Hair follicular keratinocyte (primary cell): ENCODE measurements around a stretch of chr16.

DNA sequence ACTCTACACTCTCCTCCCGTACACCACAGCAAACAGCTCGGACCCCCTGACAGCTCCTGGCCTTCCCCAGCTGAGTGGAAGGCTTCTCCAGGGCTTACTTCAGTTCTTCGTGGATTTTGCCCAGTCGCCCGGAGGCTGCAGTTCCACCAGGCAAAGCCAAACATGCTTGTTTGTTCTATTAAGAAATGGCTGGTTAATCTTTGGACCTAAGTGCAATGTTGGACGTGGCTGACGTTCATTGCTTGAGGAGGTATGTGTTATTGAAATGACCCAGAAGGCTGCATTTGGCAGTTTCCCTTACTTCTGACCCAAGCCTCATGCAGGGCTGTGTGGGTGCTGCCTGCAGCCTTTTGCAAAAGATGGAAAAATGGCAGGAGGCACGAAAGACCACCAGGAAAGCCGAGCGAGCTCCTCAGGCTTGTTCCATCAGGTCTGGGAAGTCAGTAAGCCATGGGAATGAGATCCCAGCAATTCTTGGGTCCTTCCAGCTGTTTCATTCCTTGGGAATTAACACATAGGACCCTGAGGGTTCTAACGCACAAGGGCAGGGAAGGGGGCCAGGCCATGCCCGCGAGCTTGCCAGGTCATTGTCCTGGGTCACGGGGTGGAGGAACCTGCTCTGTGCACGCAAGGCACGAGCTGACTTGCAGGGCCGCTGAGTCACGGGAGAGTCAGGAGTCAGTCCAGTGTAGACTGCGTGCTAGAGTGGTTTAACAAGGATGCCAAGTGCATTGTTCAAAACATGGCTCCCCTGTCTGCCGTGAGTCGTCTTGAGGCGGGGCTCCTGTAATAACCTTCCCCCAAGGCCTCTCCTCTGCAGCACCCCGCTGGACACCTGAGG lies 24.0 kb upstream of the KLHDC4 start:
- RAMPAGE, long total RNA, result no peak

DNA sequence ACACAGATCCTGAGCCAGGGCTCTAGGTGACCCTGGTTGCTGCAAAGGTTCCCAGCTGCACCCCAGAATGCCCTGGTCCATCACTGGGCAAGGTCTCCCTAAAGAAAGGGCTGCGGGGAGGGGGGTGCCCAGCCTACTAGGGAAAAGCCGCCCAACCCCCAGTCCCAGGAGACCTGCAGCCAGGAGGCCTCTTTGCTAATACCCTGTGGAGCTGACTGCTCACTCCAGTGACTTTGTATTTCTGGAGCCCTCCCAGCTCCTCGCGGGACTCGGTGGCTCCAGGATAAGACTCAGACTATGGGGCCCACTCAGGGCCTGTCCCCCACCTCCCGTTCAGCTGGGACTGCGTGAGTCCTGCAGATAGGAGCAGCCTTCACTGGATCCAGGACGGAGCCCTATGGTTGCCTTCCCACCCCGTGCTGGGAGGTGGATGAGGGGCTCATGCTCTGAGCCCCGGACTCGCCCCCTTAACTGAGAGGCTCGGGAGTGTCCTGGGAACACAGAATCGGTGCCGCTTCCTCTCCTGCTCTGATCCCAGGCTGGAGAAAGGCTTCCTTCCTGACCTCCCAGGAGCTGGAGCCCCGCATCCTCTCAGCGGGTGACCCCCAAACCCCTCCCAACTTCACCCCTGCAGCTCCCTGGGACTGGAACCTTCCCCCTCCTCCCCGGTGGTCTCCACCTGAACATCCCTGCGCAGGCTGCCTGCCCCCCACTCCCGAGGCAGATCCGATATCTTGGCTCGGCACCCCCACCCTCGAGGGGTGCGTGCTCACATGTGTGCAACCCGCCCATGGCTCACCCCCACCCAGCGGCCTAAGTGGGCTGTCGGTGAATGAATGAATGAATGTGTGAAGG lies 40.0 kb downstream of the SLC7A5 start:
- RAMPAGE, long total RNA, result no peak

GRCh38 chr16:87831717-87832362 lies 37.5 kb downstream of the SLC7A5 start:
- RAMPAGE, long total RNA, result no peak

- RAMPAGE, long total RNA, result no peak
Observed at GRCh38 chr16:87837839-87838568, 31.3 kb downstream of the SLC7A5 start.

GRCh38 chr16:87952745-87953204 lies 1.5 kb downstream of the BANP start:
- RAMPAGE, long total RNA, result no peak

DNA sequence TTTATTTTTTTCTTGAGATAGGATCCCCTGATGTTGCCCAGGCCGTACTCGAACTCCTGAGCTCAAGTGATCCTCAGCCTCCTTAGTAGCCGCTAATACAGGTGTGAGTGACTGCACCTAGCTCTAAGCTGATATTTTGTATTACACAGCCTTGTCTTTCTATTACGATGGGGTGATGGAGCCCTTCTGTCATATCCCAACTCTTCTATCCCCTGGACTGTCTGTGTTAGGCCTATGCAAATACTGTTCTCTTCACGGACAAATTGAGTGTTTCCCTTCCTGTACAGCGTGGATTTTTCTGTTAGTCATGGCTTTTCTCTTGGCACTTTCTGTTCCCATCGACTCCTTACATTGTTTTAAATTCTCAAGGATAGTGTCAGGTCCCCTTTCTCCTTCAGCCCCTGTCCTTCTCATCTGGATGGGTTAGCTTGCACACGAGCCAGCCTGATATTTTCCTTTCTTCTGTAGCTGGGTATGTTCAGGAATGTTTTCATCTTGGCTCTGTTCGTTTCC lies 2.2 kb downstream of the BANP start:
- RAMPAGE, long total RNA, result no peak

DNA sequence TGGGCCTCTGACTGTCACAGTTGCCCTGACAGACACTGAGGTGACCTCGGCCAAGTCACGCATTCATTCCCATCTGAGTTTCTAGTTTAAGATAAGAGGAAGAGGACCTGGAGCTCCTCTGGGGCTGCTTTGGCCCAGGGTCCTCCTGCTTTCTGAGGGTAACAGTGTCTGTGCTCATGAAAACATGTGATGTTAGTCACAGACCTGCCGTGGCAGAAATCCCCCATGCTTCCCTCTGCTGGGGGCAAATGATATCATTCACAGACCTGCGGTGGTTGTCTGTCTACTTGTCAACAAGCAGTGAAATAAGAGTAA lies 35.2 kb downstream of the BANP start:
- RAMPAGE, long total RNA, result no peak

DNA sequence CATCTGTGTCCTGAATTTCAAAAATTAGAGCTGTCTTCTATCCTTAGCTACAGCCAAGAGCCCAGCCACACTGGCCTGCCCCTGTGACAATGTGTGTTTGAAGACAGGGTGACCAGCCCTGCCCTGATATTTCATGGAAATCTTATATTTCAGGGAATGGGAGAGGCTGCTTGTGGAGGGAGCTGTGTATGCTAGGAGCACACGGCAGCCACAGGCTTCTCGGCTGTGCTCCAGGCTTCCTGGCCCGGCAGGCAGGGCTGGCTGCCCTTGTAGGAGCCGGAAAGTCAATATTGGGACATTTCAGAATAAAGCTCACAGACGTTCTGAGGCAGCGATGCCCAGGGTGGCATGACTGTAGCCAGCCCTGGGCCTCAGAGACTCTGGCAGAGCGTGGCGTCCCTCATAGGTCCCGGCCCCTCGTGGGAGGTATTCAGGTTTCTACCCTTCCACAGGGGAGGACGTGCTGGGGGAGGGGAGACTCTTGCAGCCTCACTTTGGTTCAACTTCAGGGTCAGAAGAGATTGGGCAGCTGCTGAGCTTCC lies 65.7 kb downstream of the BANP start:
- RAMPAGE, long total RNA, result no peak

DNA sequence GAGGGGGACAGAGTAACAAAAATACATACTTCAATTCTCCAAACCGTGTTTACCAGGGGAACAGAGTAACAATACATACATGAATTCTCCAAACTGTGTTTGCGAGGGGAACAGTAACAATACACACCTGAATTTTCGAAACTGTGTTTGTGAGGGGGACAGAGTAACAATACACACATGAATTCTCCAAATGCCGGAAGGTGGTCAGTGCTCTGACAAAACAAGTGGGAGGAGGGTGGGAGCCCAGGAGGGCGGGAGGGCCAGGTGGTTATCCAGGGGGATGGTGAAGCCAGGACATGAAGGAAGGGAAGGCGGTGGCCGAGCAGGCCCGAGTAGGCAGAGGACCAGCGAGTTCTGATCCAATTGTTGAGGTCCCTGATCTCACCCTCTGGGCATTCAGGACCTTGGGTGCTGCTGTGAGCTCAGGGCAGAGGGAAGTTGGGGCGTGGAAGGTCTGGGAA lies 75.5 kb downstream of the BANP start:
- RAMPAGE, long total RNA, result no peak

GRCh38 chr16:88043999-88044635 lies 92.9 kb downstream of the BANP start:
- RAMPAGE, long total RNA, result no peak

GRCh38 chr16:88045699-88046497 lies 94.7 kb downstream of the BANP start:
- RAMPAGE, long total RNA, result no peak

DNA sequence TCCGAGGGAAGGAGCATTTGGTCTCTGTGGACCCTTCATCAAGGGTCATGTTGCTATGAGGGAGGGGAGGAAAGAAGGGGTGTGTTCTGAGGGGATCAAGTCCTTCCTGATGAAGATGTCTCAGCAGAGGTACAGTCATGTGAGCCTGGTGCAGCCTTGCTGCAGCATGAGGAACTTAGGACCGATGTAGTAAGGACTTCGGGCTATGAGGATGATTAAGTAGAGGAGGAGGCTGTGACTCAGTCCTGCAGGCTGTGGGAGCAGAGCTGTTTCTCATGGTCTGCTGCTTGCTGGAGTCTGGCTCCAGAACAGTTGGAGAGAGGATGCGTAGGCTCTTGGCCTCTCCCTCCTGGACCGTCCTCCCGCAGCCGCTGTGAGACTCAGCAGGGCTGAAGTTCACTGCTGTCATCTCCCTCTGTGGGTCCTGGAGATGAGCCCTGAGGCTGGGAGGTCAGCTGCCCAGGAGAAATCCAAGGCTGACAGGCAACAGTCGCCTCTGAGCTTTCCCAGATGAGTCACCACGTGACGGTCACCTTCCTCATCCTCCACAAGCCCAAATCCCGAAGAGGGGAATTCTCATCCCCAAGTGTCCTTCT lies 137.6 kb upstream of the ZNF469 start:
- RAMPAGE, long total RNA, result no peak

DNA sequence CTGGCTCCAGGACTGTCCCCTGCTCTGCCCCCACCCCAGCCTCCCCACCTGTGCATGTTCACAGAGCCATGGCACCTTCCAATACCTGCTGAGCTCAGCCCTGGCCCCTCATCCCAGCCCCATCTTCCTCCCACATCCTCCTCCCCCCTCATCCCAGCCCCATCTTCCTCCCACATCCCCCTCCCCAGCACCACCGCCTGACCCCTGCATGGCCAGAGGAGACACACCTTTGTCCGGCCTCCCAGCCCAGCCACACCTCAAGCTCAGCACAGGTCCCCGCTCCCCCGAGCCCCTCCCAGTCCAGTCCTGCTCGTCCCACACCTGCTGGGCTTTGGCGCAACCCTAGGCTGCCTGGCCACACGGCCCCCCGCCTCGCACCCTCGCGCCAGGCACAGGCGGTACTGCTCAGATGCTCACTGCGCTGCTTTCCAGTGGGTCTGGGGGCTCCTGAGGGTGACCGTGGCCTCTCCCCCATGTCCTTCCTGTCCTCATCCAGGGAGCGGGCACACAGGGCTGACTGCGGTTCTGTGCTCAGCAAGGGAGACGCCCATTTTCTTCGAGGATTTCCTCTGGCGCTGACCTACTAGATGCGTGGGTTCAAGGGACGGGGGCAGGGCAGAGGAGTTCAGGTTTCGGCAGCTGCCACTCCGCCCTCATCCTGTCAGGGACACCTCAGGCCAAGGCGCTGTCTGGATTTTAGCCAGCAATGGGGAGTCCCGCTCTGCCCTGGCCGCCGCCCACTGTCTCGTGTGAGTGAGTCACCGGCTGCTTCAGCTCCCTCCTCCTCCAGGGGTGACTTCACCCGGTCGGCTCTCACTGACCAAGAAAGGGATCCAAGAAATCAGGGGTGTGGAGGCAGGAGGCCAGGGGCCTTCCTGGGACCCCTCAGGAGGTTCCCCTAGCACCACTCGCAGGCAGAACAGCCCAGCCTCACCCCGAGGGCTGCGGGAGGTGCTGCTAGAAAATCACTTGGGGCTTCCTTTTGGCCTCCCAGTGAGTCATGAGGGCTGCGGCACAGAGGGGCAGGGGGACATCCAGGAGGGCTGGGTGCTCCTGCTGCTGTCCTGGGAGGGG lies 118.0 kb upstream of the ZNF469 start:
- RAMPAGE, long total RNA, result no peak

DNA sequence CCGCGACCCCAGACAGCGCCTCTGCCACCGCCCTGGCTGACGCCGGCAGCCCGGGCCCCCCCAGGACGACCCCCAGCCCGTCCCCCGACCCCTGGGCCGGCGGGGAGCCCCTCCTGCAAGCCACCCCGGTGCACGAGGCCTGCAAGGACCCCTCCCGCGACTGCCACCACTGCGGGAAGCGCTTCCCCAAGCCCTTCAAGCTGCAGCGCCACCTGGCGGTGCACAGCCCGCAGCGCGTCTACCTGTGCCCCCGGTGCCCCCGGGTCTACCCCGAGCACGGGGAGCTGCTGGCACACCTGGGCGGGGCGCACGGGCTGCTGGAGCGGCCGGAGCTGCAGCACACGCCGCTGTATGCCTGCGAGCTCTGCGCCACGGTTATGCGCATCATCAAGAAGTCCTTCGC lies 15.8 kb upstream of the ZFPM1 start:
- RAMPAGE, long total RNA, result no peak

GRCh38 chr16:88465728-88466763 lies 13.0 kb downstream of the ZFPM1 start:
- RAMPAGE, long total RNA, result no peak

- RAMPAGE, long total RNA, result no peak
Observed at GRCh38 chr16:88468195-88469369, 15.5 kb downstream of the ZFPM1 start.

- RAMPAGE, long total RNA, result no peak
Observed at GRCh38 chr16:88479385-88479695, 26.3 kb downstream of the ZFPM1 start.

DNA sequence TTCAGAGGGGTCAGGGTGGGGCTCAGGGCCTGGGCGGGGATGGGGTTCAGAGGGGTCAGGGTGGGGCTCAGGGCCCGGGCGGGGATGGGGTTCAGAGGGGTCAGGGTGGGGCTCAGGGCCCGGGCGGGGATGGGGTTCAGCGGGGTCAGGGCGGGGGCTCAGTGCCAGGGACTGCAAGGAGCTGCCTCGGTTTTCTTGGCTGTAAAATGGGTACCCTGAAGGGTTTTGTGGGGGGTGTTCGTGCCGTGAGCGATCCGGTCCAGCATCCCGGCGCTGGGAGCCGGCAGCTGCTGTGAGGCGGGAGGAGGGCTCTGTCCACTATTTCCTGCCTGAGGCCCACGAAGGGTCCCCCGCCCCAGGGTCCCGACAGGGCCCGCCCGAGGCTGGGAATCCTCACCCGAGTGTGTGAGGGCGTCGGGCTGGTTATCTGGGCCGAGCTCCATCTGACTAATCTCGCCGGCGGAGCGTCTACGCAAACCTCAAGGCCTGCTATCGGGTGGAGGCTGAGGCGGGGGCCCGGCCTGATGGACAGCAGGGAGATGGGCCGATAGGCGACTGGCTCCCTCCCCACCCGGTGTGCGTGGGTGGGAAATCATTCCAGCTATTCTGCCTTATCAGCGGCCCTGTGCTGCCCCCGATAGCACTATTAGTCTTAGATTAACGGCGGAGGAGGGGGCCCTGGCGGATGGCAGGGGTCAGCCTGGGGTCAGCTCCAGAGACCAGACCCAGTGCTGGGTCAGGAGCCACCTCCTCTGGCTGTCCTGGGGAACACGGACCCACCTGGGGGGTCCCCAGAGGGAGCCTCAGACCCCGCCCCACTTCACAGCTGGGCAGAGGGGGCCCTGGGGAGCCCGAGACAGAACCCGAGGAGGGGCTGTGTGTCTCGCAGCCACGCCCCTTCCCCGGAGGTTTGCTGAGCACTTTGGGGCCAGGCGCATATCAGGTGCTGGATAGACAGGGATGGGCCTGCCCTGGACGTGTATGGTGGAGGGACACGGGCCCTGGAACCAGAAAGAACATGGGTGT lies 44.6 kb downstream of the ZFPM1 start:
- RAMPAGE, long total RNA, result no peak

- RAMPAGE, long total RNA, result no peak
Observed at GRCh38 chr16:88527489-88528007, 42.7 kb upstream of the ZC3H18 start.

DNA sequence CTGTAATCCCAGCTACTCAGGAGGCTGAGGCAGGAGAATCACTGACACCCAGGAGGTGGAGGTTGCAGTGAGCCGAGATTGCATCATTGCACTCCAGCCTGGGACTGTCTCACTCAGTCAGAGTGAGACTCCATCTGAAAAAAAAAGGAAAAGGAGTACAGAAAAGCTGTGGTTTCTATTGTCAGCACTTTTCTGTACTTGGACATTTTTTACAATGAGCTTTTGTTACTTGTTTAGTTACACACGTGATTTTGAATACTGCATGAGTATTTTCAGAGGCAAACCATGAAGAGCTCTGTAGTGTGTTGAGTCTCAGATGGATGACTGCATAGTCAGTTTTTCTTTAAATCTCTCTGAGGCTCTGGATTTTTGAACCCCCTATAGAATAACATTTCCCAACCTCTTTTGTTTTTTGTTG lies 26.3 kb downstream of the ZC3H18 start:
- RAMPAGE, long total RNA, result no peak